Glomerular endothelial cell (primary cell): ENCODE data around the gene PLXNB2.

DNA sequence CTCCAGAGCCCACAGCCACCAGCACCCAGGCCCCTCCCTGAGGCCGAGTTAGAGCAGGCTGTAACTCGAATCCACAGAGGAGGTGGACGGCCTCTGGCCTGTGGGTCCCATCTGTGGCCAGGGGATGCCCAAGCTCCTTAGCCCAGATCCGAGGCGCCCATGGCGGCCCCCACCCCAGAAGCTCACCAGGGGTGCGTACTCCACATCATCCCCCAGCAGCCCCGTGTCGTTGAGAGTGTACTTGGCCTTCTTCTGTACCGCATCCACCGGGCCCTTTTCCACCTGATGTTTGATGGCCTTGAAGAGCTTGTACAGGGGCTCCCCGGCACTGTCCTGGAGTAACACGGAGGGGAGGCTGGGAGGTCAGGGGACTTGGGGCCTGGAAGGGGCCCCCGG, 9.3 kb upstream of the MAPK11 start:
- RAMPAGE, long total RNA, result no peak

DNA sequence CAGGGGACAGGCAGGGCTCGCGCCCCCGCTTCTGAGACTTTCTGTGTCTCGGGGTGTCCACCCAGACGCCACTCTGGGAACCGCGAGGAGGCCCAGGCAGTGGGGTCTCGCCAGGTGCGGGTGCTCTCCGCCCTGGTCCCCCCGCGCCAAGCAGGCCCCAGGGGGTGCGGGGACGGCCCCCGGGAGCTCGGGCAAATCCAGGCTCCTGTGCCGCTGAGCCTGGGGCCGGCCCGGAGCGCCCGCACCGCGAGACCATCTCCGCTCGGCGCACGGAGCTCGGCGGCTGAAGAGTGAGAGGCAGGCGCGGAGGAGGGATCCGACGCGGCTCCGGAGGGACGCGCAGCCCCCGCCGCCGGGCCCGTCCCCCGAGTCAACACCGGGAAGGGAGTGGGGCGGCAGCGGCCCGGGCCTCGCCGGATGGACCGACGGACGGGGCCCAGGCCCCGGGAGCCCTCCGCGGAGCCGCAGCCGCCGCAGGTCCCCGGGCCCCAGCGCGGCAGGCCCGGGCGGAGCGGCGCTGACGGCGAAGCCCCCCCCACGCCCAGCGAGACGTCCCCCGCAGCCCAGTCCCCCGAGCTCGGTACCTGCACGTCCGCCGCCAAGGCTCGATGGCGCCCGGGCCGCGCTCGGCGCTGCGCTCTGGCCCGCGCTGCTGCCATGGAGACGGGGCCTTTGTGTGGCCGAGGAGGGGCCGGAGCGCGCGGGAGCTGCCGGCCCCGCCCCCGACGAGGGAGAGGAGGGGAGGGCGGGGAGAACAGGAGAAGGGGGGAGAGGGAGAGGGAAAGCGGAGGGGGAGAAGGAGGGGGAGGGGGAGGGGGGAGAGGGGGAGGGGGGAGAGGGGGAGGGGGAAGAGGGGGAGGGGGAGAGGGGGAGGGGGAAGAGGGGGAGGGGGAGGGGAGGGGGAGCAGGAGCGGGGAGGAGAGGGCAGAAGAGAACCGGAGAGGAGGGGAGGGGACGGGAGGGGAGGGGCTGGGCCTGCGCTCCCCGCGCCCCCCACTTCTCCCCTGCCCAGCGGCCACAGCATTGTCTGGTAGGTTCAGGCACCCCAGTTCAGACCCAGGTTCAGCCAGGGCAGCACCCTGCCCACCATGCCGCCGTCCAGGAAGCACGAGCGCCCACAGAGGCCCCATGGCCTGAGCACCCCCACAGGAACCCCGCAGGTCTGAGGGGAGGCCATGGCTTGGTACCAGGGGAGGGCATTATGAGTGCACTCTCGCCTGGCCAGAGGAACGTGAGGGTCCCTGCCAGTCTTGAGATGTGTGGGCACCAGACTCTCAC, at the start of gene PLXNB2:
Gene PLXNB2 (minus strand): TSS at position 678 of the 1,278 bp plus-strand sequence.
- RAMPAGE, long total RNA, result start-site peak on the minus strand centred at position 649 of the sequence, 67 bp wide, 116 and 217 reads in 2 replicates

GRCh38 chr22:50342229-50342677, 874 bp upstream of the PPP6R2 start:
- RAMPAGE, long total RNA, result no peak

- RAMPAGE, long total RNA, result no peak
These were observed 28.7 kb downstream of the SBF1 start for GRCh38 chr22:50446131-50446480.

DNA sequence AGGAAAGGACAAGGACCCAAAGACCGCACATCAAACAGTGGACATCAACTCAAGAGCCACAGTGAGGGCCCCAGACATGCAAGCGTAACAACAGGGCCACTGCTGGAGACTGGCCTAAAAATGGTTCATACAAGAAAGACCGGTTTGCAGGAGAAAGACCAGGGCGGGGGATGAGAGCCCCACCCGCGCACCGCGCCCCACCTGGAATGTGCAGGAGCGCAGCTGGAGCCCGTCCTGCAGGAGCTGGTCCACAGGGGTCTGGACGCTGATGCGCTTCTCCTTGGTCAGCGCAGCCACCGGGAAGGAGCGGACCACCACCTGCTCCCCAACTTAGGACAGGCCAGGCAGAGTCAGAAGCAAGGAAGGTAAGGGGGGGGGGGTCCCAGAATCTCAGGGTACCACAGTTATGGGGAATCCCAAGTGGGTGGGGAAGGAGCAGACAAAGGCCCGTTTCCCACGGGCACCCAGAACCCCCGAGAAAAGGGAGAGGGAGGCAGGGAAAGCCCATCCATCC, 13.8 kb downstream of the SBF1 start:
- RAMPAGE, long total RNA, result no peak

- RAMPAGE, long total RNA, result no peak
These were observed 7.3 kb downstream of the SBF1 start for GRCh38 chr22:50467626-50467924.

DNA sequence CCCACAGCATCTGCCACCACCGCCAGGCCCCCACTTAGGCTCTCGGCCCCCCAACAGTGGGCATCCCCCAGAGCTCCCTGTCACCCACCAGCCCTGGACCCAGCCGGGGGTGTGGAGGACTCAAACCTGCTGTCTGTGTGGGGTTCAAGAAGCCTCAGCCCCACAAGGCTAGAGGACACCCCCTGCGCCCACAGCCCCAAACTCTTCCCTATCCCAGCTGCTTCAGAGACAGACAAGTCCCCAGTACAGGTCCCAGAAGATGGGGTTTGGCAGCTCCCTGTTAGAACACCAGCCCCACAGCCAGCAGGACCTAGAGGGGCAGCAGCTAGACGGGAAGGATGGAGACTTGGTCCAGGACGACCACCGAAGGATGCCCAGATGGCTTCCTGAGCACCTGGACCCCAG, 6.0 kb downstream of the SBF1 start:
- RAMPAGE, long total RNA, result no peak

DNA sequence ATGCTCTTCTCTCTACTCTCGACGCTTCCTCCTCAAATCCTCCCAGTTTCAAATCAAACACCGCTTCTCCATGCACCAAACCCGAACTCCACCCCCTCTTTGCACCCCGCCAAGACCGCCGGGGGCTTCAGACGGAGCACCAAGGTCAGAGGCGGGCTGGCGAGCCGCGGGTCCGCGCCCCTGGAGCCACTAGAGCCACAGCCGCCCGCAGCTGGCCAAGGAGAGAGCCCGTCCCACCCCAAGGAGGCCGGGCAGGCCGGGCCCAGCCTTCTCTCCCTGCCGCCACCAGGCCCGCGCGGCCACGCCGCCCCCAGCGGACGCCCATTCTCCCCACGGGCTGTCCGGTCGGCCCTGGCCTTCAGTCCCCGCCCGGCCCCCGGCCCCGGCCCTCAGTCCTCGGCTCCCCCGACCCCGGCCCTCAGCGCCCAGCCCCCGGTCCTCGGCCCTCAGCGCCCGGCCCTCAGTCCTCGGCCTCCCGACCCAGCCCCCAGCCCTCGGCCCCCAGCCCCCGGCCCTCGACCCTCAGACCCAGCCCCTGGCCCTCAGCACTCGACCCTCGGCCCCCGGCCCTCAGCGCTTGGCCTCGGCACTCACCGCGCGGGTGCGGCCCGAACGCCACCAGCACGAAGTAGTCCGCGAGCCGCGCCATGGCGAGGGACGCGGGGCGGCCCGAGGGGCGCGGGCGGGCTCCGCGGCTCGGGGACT, 491 bp downstream of the SBF1 start:
- RAMPAGE, long total RNA, result no peak

DNA sequence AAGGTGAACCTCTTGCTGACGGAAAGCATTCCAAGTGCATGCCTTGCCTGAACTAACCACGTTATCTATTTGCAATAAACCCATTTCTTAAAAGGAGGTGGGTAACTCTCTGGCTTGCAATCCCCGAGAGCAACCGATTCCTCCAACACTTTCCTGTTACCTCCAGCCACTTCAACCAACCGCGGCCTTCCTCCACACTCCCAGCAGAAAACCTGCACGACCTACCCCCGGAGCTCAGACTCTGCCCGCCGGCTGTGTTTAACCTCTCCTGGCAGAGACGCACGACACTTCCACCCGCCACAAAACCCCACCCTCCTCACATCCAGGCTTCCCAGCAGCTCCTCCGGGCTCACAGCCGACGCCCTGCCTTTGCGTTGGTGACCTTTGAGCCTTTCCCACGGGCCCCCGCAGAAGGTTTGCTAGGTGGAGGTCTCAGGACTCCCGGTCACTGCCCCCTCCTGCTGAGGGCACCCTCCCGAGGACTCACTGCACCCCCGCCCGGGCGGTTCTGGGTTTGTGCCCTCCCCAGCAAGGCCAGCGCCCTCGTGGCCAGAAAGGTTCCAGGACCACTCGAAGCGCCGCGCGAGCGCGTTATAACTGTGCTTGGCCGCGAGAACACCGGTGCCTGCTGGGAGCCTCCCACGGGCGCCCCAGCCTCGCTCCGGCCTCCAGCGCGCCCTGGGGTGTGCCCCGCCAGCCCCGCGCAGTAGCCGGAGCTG, 554 bp downstream of the SCO2 start:
- RAMPAGE, long total RNA, result no peak

DNA sequence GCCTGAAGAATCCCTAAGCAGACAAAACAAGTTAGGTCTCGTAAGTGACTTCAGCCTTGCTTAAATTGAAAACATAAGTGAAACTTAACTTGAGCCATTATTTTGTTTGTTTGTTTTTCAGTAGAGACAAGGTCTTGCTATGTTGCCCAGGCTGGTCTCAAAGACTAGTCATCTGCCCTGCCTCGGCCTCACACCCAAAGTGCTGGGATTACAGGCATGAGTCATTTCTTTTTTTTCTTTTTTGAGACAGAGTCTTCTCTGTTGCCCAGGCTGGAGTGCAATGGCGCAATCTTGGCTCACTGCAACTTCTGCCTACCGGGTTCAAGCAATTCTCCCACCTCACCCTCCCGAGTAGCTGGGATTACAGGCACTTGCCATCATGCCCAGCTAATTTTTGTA, 4.1 kb upstream of the KLHDC7B start:
- RAMPAGE, long total RNA, result no peak

DNA sequence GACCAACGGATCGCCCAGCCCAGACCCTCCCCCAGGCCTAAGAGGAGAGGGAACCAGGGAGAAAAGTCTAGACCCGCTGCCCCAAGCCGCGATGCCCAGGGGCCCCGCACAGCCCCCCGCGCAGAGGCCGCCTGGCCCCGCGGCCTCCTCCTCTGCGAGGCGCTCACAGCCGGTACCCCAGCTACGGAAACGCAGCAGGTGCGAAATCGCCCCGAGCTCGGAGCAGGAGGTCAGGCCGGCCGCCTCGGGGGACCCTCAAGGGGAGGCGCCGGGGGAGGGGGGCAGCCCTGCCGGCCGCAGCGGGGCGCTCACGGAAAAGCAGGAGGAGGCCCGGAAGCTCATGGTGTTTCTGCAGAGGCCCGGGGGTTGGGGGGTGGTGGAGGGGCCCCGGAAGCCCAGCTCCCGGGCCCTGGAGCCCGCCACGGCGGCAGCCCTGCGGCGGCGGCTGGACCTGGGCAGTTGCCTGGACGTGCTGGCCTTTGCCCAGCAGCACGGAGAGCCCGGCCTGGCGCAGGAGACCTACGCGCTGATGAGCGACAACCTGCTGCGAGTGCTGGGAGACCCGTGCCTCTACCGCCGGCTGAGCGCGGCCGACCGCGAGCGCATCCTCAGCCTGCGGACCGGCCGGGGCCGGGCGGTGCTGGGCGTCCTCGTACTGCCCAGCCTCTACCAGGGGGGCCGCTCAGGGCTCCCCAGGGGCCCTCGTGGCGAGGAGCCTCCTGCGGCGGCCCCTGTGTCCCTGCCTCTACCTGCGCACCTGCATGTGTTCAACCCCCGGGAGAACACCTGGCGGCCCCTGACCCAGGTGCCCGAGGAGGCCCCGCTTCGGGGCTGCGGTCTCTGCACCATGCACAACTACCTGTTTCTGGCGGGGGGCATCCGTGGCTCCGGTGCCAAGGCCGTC, 2.9 kb downstream of the KLHDC7B start:
- RAMPAGE, long total RNA, result no peak

DNA sequence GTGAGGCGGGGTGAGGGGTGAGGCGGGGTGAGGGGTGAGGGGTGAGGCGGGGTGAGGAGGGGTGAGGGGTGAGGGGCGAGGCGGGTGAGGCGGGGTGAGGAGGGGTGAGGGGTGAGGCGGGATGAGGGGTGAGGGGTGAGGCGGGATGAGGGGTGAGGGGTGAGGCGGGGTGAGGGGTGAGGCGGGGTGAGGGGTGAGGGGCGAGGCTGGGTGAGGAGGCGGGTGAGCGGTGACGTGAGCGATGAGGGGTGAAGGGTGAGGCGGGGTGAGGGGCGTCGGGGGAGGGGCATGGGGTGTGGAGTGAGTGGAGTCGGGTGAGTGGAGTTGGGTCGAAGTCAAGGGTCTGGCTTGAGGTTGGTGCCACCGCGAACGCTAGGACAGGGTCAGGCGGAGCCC, 314 bp downstream of the SYCE3 start:
- RAMPAGE, long total RNA, result no peak

DNA sequence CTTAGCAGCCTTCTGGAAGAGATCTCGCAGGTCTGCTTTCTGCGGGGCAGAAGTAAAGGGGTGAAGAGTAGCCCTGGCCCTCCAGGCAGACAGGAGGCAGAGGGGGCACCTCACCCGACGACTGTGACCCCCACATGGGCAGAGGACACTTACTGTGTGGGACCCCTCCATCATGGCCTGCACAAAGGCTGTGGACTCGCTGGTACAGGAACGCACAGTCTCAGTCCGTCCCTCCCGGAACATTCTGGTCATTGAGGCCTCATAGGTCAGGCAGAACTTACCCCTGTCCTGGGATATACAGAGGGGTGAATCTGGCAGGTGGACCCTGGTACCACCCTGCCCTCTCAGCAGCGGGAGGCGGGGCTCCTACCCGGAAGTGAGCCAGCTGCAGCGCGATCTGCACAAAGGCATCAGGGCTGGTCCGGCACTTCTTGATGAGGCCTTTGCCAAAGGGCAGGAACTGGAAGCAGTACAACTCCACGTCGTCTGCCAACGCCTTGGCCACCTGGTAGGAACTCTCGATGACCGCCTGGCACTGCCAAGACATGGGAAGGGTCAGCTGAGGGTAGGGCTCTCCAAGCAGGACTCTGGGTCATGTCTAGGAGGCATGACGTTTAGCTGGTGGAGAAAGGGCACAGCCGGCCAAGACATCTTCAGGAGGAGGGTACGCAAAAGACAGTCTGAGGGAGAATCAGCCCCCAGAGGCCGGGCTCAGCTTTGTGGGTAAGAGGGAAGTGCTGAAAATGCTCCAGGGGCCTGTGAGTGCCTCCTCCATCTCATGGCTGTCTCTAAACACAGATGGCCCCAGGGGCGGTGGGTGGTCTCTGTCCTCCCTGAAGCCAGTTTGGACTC, 7.0 kb downstream of the CPT1B start:
- RAMPAGE, long total RNA, result no peak

- RAMPAGE, long total RNA, result no peak
These were observed 11.9 kb downstream of the MAPK8IP2 start for GRCh38 chr22:50612344-50613063.

DNA sequence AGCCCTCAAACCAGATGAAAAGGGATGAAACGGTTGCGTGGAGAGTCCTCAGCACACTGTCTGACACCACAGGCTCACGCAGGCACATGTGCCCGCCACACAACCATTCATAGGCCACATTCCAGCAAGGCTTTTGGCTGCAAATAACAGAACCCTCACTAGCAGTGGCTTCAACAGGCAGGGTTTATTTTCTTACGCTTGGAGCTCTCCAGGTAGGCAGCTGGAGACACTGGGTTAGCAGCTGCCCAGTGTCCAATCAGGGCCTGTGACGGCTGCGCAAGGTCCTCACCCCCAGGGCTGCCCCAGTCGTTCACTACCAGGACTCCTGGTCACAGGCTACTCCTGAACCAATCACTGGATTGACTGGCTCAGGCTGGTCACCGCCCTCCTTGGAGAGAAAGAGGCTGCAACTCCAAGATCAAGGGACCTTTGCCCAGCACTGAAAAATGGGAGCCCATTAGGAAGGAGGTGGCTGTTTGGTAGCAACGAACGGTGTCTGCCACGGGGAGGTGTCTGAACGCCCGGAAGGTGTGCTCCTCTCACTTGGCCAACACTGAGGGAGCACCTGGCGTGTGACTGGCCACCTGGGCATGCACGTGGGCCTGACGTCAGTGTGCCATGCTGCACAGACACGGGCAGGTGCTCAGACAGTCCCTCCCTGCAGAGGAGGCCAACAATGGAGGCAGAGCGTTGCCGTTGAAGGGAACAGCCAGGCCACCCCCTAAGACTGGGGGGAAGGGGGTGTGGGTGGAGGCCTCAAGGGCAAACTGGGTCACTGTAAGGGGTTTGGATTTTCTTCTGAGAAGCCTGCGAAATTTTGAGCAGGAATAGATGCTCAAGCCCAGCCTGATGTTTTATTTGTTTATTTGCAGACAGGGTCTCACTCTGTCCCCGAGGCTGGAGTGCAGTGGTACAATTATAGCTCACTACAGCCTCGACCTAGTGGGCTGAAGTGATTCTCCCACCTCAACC, 5.1 kb downstream of the ARSA start:
- RAMPAGE, long total RNA, result no peak

- RAMPAGE, long total RNA, result no peak
These were observed 37.8 kb upstream of the ACR start for GRCh38 chr22:50700239-50700575.

DNA sequence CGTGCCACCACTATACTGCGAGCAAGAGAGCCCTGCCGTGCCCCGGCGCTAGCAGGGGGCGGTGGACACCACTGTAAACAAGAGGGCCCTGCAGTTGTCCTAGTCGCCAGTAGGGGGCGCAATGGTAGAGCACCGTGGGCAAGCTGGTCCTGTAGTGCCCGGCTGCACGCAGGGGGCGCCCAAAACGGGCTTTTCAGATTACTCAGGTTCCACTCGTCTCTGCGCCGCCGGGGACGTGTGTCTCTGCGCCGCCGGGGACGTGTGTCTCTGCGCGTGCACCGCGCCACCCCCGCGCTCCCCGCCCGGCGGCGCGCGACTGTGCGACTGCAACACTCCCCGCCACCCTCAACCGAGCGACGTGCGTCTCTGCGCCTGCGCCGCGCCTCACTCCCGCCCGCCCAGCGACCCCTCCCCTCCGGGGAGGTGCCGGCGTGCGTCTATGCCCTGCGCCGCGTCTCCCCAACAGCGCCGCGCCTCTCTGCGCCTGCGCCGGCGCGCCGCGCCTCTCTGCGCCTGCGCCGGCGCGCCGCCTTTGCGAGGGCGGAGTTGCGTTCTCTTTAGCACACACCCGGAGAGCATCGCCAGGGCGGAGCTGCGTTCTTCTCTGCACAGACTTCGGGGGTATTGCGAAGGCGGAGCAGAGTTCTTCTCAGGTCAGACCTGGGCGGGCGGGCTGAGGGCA, 23.4 kb upstream of the RABL2B start:
- RAMPAGE, long total RNA, result no peak